Aortic smooth muscle cell (primary cell): ENCODE measurements around a stretch of chr3.

DNA sequence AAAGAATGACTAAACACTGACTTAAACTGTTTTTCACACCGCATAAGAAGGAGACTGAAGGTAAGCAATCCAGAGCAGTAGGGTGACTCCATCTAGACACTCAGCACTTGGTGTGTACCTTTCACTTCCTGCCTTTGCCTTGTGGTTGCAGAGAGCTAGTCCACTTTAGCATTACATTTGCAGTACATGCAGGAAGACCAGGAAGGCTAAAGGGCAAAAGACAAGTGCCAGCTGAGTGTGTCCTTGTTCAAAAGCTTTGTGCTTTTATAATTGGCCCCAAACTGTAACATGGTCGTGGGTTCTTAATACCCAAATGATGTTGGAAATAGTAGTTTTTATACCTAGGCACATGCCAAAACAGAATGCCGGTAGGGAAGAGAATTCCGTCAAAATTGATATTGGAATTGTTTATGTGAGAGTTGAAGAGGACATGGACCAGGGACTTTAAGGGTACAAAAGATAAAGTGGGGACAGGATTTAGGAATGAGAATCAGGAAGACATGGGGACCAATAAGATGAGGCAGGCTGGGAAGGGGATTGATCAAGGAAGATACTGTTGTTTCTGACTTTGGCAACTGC is 234.8 kb downstream of the RBMS3 start:
- RRBS = no CpG with 5 or more reads among the region's 4 CpGs

DNA sequence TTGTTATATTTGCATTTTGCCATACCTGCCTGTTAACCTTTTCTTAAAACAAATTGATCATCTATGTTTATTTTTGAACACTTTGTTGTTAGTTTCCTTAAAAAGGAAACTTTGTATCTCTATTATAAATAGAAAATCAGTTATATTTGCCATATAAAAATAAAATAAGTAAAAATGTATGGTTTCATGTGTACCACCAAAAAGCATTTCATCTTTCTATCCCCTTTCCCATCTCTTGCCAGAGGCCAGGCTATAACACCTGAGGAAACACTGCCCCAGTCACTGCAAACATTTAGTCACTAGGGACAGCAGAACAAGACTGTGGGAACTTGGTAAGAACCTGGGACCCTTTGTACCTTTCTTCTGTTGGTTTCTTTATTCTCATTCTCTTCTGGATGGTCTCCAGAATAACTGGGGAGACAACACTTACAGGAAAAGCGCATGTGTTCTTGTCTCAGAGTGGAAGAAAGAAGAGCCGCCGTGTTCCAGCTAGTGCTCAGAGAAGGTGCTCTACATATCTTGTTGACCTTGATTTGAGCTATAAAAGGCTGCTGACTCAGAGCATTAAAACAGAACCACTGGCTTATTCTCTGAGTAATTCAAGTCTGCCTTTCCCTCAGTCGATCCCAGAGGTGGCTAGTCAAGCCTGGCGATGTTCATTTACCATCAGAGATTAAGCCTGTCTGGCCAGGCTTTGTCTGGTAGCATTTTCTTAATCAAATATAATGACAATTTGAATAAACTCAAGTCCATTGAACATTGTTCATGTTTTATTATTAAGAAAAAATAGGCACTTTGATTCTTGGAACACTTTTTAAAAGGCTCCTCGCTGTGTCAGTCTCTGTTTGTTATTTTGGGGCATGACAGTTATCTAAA is 361.7 kb downstream of the RBMS3 start:
- RRBS = no CpG with 5 or more reads among the region's 6 CpGs

DNA sequence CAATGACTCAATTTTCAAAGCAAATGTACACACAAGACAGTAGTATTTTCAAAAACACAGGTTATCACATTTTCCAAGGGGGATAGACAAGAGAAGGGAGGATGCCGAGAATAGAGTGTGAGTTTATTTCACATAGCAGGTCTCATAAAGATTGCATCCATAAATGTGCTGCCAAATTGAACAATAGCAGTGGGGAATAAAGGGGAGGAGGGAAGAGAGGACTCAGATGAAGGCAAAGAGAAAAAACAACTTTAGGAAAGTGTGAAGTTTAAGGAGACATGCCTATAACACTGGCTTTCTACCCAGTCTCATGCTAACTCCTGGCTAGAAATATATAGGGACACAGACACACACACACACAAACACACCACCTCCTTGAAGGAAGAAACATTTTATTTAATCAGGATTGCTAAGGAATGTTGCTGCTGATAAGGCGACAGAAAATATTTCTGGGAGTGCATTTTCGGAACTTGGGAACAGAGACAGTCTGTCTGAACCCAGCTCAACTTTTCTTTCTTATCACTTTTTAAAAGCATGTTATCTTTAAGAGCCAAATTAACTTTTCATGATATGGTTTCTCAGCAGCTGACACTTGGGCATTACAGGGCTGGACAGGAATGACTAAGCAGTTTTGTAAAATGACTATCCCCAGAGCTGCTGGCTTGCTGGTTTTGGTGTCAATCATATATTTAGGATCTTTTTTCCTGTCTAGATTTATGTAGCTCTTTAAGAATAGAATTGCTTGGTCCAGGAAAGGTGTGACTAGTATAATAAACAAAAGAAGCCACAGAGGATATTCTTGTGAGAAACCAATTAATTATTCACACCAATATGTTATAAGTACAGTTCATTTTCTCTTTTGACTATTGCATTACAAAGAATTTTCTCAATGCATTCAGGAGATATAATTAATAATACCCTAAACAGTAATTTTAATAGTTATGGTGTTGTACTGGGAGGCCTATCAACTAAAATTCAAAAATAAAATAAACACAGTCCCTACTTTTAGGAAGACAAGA is 402.7 kb downstream of the RBMS3 start:
- RRBS = no CpG with 5 or more reads among the region's 3 CpGs

- RRBS = no CpG with 5 or more reads among the region's 1 CpG
Measured at GRCh38 chr3:29757268-29757790, 476.5 kb downstream of the RBMS3 start.

DNA sequence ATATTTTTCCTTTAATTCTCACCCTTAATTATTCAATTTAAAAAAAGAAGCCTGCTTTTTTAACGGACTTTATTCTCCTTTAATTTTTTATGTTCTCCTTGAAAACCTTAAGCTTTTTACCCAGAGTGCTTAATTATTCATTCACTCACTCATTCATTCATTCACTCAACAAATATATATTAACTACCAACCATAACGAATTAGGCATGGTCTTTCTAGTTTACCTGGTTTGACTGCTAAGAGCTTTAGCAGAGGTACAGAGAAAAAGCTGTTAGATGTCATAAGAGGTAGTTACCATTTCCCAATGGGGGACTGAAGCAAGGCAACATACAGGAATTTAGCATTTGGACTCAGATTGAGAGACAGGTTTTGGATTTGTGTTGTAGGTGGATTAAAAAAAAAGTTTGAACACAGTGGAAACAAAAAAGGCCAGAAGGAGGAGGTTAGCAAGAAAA is 634.9 kb upstream of the TGFBR2 start:
- RRBS = no CpG with 5 or more reads among the region's 2 CpGs

- RRBS = no CpG with 5 or more reads among the region's 1 CpG
Measured at GRCh38 chr3:30285831-30286559, 320.4 kb upstream of the TGFBR2 start.

DNA sequence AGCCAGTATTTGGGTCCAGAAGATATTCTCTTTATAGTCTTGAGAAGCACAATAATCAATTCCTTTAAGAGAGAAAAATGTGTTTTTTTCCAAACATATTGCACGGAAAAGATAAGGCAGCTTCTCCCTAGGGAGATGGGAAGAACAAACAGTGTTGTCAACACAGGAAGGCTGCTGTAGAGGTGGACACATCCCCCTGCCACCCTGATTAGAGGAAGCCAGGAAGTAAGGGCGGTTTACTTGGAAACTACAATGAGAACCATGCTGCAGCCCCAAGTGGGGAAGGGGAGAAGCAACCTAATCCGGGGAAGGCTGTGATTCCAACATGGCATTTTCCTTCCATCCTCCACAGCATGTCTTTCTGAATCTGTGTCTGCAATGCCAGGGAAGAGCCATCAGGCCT is 256.9 kb upstream of the TGFBR2 start:
- RRBS = no CpG with 5 or more reads among the region's 3 CpGs

DNA sequence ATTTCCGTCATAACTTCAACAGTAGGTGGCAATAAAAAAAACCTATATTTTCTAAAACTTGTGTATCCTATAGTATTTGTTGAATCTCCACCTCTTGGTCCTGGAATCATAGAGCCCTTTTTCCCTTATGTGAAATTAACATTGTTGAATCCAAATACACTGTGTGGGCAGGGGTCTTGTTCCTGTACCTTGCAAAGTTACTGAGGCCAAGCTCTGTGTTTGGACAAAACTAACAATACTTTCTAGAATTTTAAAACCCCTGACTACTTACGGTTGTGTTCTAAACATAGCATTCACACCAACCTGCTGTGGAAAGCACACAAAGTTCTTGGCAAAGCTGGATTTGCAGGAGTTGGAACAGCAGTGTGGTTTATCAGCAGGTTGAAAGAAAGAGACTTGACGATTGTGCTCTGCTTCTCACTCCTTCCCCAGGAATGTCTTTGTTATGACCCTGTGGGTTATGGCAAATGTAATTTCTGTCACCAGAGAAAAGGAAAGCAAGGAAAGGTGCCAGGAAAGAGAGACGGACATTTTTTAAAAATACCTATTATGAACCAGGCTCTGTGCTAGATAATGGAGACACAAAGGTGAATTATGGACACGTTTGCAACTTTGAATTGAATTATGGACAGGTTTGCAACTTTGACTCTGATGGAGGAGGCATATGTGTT is 165.6 kb upstream of the TGFBR2 start:
- RRBS = no CpG with 5 or more reads among the region's 5 CpGs

DNA sequence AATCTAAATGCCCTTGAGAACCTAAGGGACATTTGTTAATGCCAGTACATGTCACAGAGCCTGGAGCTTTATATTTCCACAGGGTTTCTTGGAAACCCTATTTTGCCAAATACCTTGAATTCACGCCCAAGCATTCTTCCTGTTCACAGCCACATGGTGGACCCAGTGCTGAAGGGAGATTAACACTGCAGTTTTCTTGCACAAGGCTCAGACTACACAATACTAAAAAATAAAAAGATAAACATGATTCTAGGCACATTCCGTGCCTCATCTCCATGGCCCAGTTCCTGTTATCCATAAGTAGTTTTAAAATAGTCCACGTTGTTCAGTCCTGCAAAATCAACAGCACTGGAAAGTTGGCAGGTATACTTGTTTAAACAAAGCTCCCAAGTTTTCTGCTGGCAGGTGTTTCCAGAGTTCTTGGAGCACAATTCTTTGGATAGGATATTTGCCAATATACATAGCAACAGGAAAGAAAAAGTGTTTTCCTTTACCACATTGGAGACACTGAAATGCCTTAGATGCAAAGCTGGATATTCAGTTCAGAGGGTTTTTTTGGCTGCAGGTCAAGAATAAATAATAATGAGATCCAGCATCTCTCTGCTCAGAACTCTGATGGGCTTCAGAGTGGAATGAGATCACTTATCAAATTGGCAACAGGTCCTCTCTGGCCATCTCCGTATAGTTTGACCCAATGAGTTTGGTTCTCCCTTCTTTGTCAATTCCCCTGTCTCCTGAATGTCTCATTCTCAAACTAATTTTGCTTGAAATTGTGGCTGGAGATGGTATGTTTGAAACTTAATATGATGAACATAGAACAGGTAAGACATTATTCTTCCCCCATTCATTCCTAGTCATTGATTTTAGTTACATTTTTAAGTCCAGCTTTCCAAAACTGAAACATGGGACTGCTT is 88.0 kb upstream of the TGFBR2 start:
- RRBS = no CpG with 5 or more reads among the region's 4 CpGs

GRCh38 chr3:30639766-30640428 is 33.5 kb downstream of the TGFBR2 start:
- RRBS = no CpG with 5 or more reads among the region's 4 CpGs

DNA sequence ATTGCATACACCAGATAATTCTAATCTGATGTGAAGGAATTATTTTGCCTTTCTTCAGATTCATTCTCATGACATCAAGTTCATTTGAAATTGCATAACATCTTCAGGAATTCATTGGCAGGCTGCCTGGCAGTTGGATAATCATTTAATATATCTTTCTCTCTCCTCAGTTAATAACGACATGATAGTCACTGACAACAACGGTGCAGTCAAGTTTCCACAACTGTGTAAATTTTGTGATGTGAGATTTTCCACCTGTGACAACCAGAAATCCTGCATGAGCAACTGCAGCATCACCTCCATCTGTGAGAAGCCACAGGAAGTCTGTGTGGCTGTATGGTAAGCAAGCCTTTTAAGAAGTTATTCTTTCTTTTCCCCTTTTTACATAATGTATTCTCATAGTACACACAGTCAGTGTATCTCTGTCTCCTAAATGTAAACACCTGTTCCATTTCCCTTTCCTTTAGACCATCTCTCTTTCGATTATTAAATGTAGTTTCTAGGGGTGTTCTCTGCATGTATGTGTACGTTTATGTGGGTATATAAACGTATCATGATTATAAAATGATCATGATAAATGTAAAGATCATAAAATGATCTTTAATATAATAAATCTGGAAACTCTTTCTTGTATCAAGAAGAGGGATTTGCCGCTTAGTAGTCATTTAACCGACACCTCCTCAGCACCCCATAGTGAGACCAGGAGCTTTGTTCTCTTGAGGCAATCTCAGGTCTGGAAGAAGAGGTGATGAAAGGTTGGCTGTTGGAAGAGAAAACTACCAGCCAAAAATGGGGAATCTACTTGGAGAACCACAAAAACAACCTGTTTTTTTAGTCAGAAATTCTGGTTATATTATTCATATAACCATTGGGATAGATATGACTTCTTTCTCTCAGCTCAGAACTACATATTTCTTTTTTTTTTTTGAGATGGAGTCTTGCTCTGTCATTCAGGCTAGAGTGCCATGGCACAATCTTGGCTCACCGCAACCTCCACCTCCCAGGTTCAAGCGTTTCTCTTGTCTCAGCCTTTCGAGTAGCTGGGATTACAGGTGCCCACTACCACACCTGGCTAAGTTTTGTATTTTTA is 38.5 kb downstream of the TGFBR2 start:
- RRBS = no CpG with 5 or more reads among the region's 10 CpGs

DNA sequence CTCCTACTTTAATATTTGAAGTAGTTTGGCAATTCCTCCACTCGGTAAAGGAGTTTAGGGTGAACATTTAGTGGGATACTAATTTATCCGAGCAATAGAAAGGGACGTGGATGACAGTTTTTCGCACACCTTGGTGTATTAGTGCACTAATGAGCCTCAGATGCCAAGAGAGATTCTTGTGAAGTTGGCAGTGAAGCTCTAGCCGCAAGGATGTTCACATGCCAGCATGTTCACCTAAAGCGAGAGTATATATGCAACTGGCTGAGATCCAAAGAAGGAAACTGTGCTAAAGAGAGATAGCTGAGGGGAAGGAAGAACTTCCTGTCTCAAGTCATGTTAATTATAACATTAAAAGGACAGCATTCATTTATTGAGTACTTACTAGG is 58.5 kb downstream of the TGFBR2 start:
- RRBS = no CpG with 5 or more reads among the region's 6 CpGs

DNA sequence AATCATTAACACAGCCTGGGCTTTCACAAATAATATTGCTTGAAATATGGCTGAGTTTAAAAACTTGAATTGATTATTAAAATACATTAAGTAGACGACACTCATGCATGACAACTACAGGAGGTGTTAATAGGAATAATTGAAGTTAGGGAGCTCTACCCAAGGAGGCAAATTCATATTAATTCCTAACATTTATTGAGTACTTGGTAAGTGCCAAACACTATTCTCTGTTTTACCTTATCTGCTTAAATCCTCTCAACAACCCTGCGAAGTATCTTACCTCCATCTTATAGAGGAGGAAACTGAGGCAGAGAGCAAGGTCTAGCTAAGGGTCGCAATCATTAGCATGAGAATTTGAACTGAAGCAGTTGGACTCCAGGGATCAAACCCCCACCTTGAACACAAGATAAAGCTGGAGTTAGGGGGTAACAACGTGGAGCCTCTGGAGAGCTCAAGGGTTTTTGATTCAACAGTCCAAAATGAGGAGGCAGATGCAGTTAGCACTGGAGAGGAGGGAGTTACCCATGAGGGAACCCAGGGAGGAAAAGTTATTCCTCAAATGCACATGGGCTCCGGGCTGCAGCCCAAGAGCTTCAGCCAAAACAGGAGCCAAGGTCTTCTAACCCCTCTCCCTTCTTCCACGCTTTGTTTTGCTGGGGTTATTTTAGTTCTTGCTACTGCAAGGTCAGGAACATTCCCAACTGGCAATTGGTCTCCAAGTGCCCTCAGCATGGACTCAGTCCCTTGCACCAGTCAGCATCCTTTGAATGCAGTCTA is 89.8 kb downstream of the TGFBR2 start:
- RRBS = no CpG with 5 or more reads among the region's 6 CpGs

GRCh38 chr3:31226747-31228031 is 305.5 kb upstream of the STT3B start:
- RRBS = no CpG with 5 or more reads among the region's 6 CpGs

DNA sequence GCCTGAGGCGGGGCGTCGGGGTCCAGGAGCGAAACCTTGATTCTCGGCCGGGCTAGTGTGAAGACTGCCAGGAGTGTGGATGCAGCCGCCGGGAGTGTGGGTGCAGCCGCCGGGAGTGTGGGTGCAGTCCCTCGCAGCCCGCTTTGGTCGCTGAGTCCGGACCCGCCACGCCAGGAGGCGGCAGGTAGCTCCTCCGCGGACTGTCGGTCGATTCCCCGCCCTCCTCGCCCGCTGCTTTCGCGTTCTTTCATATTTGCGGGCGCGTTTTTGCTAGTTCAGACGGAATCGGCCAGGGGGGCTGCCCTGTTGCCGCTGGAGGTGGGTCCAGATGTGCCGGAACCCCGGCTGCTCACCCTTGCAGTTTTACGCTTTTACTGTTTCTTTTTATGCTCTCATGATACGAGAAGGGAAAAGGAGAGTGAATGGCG is 792 bp downstream of the STT3B start:
- RRBS = 1% methylated on average over 7 of the region's 37 CpGs

GRCh38 chr3:31570319-31571288 is 37.9 kb downstream of the STT3B start:
- RRBS = no CpG with 5 or more reads among the region's 4 CpGs

- RRBS = no CpG with 5 or more reads among the region's 5 CpGs
Measured at GRCh38 chr3:31636417-31637626, 104.1 kb downstream of the STT3B start.

GRCh38 chr3:31696393-31697230 is 163.9 kb downstream of the STT3B start:
- RRBS = no CpG with 5 or more reads among the region's 7 CpGs

- RRBS = no CpG with 5 or more reads among the region's 2 CpGs
Measured at GRCh38 chr3:32010010-32010462, 28.5 kb downstream of the ZNF860 start.